Cerebral cortex (tissue), 2 donors: ENCODE measurements around a stretch of chr4.

- PRO-cap, 2 experiments = peak in 1 of 2 experiments; most common plus-strand start chr4:7828582 (in 1); most common minus-strand start chr4:7828471 (in 1)
Observed at GRCh38 chr4:7828103-7829328, 111.1 kb downstream of the AFAP1 start.

DNA sequence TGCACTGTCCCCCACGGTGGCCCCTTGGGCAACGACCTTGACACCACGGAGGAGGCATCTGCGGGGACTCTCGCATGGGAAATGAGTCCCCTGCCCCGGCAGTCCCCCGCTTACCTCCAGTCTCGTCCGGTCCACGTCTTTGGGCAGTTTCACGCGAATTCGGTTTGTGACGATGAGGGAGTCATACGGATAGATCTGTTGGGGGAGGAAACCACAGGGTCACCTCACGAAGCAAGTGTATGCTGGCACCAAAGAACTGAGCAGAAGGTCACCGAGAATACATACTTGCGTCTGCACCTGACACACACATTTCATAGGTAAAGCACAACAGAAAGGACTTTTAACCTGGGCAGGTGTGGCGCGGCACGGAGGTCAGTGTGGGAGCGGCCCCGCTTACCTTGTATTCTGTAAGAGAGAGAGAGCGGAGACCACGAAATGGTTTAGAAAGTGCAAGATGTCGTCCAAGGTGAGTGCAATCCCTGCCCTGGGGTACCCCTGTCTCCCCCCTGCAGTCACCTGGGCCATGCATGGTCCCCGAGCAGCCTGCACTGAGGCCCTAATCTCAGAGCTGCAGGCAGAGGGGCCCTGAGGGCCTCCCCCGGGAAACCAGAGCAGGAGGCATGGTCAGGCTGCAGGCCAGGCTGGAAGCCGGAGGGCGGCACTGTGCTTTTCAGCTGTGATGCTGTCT, 43.6 kb upstream of the AFAP1 start:
- PRO-cap, 2 experiments = no peak in any of the 2 experiments

GRCh38 chr4:8096944-8097788, 61.4 kb downstream of the ABLIM2 start:
- PRO-cap, 2 experiments = no peak in any of the 2 experiments

DNA sequence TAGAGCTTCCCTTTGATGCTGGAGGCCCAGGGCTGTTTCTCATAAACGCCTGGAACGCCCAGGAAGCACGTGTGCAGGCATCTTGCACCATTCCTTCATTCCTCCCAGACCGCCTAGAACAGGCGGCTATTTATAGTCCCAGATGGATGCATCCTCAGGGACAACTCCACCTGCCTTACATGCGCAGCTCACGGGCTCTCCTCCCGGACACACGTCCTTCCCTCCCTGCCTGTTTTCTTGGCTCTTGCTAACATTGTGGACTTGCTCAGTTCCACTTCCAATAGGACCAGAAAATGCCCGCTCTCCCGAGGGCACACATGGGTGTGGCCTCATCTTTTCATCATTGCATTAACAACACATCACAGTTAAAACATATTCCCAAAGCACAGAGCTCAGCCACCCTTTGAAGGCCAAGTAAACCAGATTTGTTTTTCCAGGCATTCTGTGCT, 57.2 kb downstream of the ABLIM2 start:
- PRO-cap, 2 experiments = no peak in any of the 2 experiments

GRCh38 chr4:8163823-8164615, 5.4 kb upstream of the ABLIM2 start:
- PRO-cap, 2 experiments = no peak in any of the 2 experiments

- PRO-cap, 2 experiments = peak in 1 of 2 experiments; most common minus-strand start chr4:8172162 (in 1)
Observed at GRCh38 chr4:8171898-8172341, 13.3 kb upstream of the ABLIM2 start.

- PRO-cap, 2 experiments = peak in 1 of 2 experiments; most common minus-strand start chr4:8183369 (in 1)
Observed at GRCh38 chr4:8182916-8183533, 16.1 kb upstream of the SH3TC1 start.

GRCh38 chr4:8197954-8198722, 952 bp upstream of the SH3TC1 start:
- PRO-cap, 2 experiments = no peak in any of the 2 experiments

- PRO-cap, 2 experiments = no peak in any of the 2 experiments
Observed at GRCh38 chr4:8204666-8205567, 5.8 kb downstream of the SH3TC1 start.

- PRO-cap, 2 experiments = no peak in any of the 2 experiments
Observed at GRCh38 chr4:8226957-8227679, 28.0 kb downstream of the SH3TC1 start.

DNA sequence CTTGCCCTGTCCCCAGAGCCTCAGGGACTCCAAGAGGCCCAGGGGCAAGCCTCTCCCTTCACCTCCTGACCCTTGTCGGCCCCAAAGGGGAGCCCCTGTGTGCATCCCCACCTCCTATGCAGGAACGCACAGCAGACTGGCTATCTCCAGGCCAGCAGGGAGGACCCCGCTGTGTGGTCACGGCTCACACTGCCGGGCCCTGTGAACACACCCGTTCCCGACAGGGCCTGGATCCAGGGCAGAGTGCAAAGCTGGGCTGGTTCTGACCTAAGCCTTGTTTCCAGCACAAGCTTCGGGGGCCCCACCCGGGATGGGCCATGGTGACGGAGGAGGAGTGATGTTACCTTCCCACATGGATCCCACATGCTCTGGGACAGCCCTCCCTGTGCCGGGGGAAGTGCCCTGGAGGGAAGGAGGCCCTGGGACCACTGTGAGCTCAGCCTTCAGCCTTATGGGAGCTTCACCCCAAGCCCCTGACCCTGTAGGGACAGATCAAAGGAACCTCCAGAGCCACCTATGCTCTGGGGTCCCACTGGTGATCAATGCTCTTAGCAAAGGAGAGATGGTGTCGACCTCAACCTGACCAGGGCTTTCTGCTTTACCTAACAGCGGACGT, 21.9 kb upstream of the HTRA3 start:
- PRO-cap, 2 experiments = no peak in any of the 2 experiments

DNA sequence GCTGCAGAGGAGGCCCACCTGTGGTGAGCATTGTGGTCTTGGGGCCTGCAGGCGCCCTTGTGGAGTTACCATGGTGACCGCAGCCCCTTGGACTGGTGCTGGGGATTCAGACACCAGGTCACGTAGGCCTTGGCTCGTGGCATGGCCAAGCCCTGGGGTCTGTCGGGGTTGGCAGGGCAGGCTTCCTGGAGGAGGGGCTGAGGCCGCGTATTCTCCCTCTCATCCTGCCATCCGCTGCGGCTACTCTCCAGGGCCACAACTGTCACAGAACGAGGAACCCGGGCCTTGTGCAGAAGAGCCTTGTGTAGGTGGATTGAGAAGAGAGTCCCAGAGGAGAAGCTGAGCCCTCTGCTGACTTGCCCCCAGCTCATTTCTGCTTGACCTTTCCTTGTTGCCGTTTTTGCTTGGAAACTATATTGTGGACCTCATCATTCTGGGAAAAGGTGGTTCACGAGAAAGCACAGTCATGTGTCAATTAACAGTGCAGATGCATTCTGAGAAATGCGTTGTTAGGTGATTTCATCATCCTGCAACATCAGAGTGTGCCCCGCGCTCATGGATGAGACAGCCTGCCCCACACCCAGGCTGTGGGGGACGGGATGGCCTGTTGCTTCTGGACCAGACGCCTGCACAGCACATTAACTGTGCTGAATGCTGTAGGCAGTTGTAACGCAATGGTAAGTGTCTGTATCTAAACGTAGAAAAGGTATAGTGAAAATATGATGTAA, 38.4 kb downstream of the TRMT44 start:
- PRO-cap, 2 experiments = no peak in any of the 2 experiments

GRCh38 chr4:8607305-8607747, 14.8 kb downstream of the CPZ start:
- PRO-cap, 2 experiments = peak in 1 of 2 experiments; most common plus-strand start chr4:8607463 (in 1)

GRCh38 chr4:8871435-8871712, 265 bp downstream of the HMX1 start:
- PRO-cap, 2 experiments = no peak in any of the 2 experiments

- PRO-cap, 2 experiments = peak in 1 of 2 experiments; most common plus-strand start chr4:9500556 (in 1)
Observed at GRCh38 chr4:9500366-9500781, 56.2 kb downstream of the DEFB131A start.

GRCh38 chr4:10022362-10022744, 1.1 kb upstream of the SLC2A9 start:
- PRO-cap, 2 experiments = no peak in any of the 2 experiments

GRCh38 chr4:10028757-10029380, 7.6 kb upstream of the SLC2A9 start:
- PRO-cap, 2 experiments = no peak in any of the 2 experiments

DNA sequence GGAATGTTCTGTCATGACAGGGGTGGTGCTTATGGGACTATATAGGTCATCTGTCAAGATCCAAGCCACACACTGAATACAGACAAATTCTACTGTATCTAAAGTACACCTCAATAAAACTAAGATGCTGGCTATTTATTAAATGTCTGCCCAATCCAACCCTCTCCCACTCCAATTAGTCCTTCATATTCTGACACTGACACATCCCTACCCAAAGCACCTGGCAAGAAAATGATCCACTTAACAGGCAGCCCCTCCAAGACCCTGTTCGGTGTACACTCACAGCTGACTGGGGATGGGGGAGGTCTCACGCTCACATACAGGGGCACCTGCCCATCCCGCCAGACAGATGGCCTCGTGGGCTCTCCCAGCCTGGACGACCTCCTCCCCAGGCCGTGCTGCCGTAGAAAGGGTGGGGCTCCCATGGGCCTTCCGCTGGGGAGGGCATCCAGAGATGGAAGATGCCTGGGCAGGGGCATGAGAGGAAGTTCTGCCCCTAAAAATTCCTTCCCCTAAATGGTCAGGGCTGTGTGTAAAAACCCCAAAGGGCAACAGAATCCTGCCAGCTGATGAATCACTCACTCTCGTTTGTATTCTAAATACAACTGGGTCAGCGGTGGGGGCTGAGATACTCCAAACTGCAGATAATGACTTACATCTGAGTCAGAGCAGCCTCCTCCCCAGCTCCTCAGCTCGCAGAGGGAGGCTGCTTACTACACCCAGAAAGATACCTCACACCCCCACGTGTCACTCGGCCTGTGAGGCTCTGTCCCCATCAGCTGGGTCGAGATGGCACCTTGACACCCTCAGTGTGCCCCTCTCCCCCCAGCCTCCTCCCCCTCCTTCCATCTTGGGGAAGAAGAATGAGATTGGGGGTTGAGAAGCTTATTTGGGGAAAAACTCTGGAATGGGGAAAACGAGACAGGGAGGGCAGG, 10.2 kb downstream of the WDR1 start:
- PRO-cap, 2 experiments = peak in 1 of 2 experiments; most common minus-strand start position 518 of the sequence (in 1)

DNA sequence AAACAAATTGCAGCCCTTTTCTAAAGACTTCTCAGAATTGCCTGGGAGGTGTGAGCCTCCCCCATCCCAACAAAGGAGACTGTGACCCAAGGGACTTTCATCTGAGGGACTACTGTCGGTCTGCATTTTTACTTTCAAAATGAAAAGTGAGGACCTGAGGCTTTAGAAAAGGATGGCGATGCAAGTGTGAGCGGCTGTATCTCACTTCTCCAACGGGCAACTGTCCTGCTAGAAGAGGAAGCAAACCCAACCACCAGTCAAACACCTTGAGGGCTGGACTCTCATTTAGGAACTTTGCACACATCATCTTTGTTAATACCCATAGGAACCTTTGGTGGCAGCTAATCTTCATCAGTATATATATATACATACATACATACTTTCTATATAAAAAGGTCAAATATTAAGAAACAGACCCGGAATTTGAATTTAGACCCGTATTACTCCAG, 62.7 kb upstream of the CLNK start:
- PRO-cap, 2 experiments = no peak in any of the 2 experiments

DNA sequence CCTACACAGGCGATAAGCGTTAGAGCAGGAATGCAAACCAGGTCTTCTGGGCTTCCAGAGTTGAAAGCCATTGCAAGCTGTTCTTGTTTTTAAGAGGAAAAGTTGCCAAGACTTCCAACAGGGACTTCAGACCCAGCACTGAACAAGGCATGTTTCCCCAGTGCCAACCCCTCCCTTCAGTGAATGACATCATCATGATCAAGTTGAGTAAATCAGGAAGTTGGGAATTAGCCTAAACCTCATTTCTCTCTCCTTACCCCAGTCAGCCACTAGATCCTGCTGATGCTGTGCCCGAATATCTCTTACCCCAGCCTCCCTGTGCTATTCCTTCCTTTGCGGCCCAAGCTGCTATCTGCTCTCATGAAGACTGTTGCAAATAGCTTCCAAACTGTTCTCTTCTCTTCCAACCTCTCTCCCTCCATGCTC, 355.0 kb downstream of the HS3ST1 start:
- PRO-cap, 2 experiments = no peak in any of the 2 experiments